ENCODE data around the gene HOXB3.

DNA sequence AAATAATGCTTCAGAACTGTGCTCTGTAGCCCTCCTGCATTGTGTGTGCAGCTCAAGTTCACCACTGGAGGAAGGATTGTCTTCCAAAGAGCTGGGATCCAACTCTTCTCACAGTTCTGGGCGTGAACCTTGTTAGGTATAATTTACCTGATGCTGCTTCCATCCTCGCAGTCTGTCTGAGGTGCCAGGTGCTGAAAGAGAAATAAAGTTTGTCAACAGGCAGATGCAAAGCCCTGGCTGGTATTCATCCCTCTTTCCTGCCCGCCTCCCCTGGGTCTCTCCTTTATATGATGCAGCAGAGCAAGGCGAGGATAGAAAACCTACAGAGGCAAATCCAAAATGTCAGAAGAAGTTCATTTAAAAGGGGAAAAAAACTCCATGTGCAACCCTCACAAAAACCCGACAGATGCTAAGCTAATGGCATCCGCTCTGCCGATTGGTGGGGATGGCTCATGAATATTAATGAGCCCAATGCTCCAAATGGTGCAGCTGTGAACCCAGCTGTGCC lies 15.3 kb downstream of the SNX11 start:
- RRBS, 2 experiments, result no CpG with 5 or more reads among the region's 7 CpGs

DNA sequence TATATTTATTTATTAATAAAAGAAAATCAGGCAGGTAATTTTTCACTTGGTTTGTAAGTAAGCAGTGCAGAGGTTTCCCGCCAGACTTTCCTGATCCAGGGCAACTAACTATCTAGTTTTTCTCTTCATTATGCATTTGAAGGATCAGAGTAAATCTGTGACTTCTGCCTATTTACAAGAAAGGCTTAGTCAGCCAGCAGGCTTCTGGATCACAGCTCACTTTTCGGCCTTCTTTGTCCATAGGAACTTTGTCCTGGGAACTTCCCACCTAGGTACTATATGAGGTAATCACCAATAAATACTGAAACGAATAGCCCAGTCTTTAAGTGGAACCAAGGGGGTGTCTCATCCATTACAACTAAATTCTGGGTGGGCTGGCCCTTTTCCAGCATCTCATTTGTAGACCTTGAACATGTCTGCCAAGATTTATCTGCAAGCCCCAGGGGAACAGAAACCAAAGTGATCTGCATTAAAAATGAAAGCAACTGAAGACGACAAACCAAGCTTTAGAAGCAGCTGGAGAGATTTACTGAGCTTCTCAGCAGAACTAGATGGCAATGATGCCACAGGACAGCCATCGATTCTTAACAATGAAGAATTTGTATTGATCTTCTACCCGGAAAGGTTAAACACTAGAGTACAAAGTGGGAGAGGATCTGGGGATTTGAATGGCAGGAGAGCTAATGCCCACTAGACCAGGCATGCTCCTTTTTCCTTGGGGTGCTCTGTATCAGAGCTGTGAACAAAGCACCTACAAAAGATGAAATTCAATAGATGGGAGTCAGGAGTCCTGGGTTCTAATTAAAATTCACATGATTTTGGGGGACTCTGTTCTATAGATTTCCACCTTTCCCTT lies 55.5 kb downstream of the SNX11 start:
- RRBS, 2 experiments, result no CpG with 5 or more reads among the region's 6 CpGs

DNA sequence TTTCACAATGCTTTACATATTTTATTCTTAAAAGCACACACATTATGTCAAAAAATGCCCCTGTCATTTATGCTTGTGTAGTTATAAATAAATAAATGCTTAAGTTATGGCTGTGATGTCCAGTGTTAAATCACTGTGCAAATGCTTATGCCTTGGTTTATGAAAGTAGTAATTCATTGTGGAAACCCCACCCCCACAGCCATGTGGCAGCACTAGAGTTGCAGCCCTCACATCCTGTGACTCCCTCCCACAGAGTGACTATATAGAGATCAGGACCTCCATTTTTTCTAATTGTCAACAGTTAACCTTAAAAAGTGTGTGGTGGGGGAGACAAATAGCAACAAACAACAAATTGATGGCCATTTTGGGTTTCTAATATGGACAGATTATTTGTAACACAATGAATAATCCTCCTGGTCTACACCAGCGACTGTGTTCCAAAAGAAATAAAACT lies 2.4 kb downstream of the SKAP1 start:
- RRBS, 2 experiments, result no CpG with 5 or more reads among the region's 1 CpG

DNA sequence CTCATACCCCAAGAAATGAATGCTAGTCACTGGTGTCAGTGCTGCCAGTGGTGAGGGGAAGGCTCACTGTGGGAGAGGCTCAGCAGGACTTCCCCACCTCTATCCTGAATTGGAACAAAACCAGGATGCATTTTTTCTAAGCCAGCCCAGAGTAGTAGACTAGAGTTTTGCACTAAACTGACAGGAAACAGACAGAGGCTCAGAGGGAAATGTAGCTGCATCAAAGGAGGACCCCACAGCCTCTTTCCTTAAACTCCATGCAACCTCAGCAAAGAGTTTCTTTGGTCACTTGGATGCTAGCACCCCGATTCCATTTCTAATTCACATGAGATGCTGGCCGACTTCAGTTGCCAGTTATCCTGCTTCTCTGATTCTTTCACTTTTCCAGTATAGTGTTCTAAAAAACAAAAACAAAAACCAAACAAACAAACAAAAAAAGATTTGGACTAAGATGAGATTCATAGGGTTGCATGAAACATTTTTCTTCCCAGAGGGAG lies 10.7 kb upstream of the SKAP1 start:
- RRBS, 2 experiments, result no CpG with 5 or more reads among the region's 2 CpGs

GRCh38 chr17:48543715-48544436 lies 1.0 kb downstream of the HOXB2 start:
- RRBS, 2 experiments, result 4 to 7% methylated on average over 14 of the region's 31 CpGs

DNA sequence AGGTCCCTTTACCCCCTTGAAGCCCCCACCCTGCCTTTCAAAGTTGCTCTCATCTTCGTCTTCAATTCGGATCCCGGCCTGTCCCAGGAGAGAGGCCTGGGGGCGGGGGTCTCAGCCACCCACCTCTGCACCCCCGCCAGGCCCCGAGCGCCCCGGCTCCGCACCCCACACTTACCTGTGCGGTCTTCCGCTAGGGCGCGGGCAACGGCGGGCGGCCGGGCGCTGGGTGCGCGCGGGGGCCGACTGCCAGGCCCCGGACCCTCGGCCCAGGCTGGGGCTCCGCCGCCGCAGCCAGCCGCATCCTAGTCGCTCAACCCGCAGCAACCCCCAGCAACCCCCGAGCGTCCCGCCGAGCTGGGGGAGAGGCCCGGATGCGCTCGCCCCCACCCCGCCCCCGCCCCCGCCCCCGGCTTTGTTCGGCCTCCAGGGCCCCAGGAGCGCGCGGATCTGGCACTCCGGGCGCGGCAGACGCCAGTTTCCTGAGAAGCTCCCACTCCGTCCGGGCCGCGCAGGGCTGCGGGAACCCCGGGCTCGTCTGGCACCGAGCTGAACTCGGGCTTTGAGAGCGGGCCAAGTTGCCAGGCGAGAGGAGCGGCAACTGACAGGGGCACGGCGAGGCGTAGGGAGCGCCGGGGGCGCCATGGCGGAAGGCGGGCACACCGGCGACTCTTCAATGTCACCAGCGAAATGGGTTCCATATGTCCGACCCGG lies 14.0 kb downstream of the HOXB4 start:
- RRBS, 2 experiments, result 3% methylated on average over 50 to 54 of the region's 74 CpGs

- RRBS, 2 experiments, result no CpG with 5 or more reads among the region's 20 CpGs
These were observed at the start of gene HOXB3 for GRCh38 chr17:48589974-48590798. TSS of gene HOXB3 (minus strand) at chr17:48590241.

- RRBS, 2 experiments, result 6 to 9% methylated on average over 23 of the region's 52 CpGs
These were observed 1.4 kb downstream of the HOXB5 start for GRCh38 chr17:48591768-48592972.

- RRBS, 2 experiments, result 5 to 7% methylated on average over 6 of the region's 14 CpGs
These were observed 929 bp downstream of the HOXB6 start for GRCh38 chr17:48603936-48604177.

GRCh38 chr17:48605533-48605942 lies 752 bp upstream of the HOXB6 start:
- RRBS, 2 experiments, result no CpG with 5 or more reads among the region's 11 CpGs

DNA sequence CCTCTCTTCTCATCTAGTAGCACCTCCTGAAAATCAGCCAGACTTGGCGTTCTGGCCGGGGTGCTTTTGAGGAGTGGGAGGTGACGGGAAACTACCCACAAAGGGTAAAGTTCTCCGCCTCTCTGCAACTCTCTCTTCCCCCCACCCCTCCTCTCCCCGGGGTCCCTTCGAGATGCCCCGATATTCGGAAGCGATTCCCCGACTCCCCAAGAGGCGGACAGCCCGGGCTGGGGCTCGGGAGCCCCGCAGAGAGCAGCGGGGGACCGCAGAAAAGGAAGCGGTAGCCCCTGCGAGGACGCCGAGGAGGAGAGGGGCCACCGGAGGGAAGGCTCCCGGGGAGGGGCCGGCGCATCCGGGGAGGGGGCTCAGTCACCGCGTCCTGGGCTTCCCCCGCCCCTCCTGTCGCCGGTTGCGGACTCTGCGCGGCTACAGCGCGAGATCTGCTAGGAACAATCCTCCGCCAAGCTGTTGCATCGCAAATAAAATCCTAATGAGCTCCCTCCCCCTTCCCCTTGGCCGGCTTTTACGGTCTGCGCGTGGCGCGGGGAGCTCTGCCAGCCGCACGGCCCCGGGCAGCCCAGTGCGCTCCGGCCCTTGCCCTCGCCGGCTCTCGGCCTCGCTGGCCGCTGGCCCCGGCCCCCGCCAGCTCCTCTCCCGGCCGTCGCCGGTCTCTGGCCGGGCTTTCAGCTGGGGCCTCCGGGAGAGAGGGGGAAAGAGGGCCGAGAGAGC lies 1.2 kb downstream of the HOXB9 start:
- RRBS, 2 experiments, result 3 to 4% methylated on average over 28 to 32 of the region's 62 CpGs

DNA sequence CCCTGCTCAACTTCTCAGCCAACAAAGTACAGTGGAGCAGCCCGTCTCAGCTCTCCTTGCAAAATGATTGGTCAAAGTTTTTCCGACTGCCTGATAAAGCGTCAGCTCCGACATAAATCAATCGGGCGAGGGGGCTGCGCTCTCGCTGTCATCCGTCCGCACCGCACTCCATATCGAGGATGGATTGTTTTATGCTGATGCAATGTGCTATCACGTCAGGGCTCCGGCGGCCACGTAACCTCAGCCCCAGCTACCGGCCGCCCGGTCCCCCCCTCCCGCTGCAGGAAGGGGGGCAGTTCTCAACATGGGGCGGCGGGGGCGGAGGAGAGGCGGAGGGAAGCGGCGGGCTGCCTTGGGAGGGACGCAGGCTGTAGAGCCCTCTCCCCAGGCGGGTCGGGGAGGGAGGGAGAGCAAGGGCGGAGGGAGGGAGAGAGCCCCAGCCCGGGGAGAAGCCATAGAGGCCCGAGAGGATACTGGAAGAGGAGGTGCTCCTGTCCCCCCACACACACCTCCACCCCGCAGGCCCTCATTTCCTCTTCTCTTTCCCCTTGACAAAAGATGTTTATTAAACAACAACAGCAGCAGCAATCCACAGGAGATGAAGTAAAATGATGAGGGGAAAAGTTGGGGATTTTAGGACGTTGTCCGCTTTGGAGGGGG lies 381 bp upstream of the HOXB9 start:
- RRBS, 2 experiments, result no CpG with 5 or more reads among the region's 35 CpGs

DNA sequence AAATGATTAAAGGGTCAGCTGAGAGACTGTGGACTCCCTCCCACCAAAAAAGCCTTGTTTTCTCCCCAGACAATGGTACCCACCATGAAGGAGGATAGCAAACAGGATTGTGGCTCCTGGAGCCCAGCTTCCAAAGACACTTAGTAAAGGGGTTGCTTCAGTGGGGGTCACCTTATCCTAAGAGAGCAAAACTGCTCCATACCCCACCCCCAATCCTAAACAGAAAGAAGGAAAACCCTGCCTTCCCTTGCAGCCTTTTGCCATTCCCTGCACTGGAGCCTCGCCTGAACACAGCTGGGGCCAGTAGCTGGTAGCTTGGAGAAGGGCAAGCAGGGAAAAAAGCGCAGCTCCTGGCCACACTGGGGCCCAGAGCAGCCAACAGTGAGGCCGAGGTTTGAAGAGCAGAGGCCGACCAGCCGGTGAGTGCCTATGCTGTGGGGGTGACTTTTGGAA lies 3.1 kb upstream of the HOXB9 start:
- RRBS, 2 experiments, result no CpG with 5 or more reads among the region's 5 CpGs

DNA sequence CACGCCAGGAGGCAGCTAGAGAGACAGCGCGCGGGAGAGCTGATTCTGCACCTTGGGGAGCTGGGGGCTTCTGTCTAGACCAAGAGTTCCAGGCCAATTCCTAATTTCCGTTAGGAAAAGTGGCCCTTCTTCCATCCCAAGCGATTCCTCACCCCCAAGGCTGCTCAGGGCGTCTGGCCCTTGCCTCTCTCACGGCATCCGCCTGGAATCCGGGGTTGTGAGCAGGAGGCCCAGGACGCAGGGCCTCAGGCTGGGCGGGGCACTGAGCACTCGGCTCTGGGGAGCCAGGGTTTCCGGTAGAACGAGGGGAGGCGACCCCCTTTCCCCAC lies 19.8 kb upstream of the HOXB9 start:
- RRBS, 2 experiments, result 2 to 4% methylated on average over 4 of the region's 16 CpGs

DNA sequence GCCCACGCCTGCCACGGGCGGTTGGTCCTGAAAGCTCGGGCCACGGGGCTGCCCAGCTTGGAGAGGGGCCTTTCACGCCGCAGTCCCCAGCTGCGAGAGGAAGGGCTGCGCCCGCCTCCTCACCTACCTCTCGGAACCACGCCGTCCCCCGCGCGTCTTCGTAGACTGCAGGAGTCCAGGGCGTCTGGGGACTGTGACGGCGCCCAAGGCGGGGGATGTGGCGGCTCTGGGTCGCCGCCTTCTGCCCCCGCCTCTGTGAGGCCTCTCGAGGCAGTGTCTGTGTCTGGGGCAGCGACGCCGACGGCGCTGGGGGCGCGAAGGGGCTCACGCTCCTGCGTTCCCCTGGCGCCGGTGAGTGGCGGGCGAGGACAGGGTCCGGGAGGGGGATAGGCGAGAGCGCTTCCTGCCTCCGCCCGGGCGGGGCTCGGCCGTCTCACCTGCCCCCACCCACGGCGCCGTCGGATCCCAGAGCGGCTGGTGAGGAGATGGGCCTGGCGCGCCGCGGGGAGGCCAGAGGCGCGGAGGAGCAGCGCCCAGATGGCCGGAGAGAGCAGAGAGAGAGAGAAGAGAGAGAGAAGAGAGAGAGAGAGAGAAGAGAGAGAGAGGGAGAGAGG lies 20.4 kb upstream of the HOXB9 start:
- RRBS, 2 experiments, result under 1% methylated on average over 5 of the region's 60 CpGs; no CpG with 5 or more reads in 1 of the 2 experiments

DNA sequence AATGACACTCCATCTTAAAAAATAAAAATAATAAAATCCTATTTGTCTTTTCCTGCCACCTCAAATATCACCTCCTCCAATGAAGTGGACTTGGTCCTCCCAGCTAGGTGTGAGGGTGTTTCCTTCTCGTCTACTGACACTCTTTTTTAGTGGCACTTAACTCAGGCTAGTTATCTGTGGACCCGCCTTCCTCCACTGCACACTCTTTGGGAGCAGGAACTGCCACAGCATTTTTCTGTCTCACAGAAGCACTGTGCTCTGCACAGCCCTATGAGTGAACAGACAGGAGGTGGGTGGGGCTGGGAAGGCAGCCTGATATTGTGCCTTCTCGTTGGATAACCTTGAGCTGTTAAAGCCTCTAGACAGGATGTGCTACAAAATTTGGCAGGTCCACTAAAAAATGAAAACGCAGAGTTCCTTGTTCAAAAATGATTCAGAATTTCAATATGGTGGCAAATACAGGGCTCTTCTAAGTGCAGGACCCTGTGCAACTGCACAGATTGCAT lies 31.9 kb upstream of the HOXB13 start:
- RRBS, 2 experiments, result no CpG with 5 or more reads among the region's 4 CpGs

DNA sequence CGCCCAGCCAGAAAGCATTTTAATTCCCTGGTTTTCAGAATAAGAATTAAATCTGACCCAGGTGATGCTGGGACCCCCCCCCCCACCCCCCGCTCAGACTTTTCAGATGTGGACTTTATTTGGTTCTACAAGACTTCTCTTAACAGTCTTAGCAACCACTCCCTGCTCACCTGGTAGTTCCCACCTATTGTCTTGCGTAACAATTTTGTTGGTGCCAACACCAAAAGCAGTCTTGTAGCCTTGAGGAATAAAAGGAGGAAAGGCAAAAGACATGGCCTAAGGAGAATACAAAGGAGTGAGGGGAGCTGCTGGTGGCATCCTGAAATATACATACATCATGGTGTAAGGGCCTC lies 5.1 kb downstream of the TTLL6 start:
- RRBS, 2 experiments, result no CpG with 5 or more reads among the region's 3 CpGs

- RRBS, 2 experiments, result no CpG with 5 or more reads among the region's 5 CpGs
These were observed 29.5 kb upstream of the ATP5MC1 start for GRCh38 chr17:48862862-48863687.

DNA sequence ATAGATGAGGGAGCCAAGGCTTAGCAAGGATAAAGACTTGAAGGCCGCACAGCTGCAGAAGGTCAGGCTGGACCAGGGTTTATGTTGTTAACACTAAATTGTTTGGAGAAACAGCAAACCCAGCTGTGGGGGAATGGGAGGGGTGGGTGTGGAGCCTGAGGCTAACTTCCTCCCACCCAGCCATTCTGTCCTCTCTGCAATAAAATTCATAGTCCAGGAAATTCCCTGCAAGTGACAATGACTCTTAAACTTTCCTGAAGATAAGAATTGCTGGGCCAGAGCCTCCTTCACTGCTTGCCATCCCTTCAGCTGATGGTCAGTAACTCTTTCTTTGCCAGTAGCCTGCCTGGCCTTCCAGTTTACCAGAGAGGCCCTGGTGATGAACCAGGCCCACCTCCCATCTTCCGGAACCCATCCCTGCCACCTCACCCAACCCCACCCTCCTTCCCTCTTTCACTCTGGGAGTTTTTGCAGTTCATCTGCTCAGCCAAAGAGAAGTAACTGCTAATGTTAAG lies 19.3 kb upstream of the ATP5MC1 start:
- RRBS, 2 experiments, result no CpG with 5 or more reads among the region's 2 CpGs